ENCODE measurements around the genes MAGEA1, ABCD1 and OPN1MW2.

DNA sequence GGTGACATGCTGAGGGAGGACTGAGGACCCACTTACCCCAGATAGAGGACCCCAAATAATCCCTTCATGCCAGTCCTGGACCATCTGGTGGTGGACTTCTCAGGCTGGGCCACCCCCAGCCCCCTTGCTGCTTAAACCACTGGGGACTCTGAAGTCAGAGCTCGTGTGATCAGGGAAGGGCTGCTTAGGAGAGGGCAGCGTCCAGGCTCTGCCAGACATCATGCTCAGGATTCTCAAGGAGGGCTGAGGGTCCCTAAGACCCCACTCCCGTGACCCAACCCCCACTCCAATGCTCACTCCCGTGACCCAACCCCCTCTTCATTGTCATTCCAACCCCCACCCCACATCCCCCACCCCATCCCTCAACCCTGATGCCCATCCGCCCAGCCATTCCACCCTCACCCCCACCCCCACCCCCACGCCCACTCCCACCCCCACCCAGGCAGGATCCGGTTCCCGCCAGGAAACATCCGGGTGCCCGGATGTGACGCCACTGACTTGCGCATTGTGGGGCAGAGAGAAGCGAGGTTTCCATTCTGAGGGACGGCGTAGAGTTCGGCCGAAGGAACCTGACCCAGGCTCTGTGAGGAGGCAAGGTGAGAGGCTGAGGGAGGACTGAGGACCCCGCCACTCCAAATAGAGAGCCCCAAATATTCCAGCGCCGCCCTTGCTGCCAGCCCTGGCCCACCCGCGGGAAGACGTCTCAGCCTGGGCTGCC is at the start of gene MAGEA1:
Gene MAGEA1 (plus strand): TSS at position 515 of the 718 bp plus-strand sequence.
- PRO-cap = no peak

DNA sequence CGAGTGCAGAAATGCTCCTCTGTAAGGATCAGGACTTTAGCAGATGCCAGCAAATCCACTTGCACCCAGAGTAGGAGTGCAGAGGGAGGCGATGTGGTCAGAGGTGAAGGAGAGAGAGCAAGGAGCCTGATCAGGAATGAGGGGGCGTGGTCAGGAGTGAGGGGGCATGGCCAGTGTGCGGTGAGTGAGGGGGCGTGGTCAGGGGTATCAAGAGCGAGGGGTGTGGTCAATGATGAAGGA is 39.7 kb upstream of the PWWP4 start:
- PRO-cap = no peak

DNA sequence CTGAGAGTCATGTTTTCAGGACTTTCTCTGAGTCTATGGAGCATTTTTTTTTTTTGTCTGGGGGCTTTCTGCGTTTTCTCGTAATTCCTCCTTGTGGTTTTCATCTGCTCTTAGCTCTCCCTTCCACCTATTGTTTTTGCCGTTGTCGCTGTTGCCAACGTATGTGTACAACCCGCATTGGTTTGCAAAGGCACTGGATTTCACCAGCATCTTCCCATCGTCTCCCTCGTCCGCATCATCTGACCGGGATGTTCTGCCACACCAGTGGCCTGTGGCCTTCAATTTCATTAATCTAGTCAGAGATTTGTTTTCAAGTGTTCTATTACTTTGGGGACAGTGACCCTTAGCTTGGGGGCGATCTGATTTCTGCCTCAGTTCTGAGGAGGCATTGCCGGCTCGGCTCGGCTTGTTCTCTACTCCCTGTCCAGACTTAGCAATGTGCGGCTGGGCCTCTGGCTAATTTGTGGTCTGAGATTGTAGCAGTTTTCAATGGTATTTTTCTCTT is 14.6 kb downstream of the PNMA6E start:
- PRO-cap = no peak

- PRO-cap = no peak
Measured at GRCh38 chrX:153454668-153455150, 8.9 kb upstream of the TREX2 start.

DNA sequence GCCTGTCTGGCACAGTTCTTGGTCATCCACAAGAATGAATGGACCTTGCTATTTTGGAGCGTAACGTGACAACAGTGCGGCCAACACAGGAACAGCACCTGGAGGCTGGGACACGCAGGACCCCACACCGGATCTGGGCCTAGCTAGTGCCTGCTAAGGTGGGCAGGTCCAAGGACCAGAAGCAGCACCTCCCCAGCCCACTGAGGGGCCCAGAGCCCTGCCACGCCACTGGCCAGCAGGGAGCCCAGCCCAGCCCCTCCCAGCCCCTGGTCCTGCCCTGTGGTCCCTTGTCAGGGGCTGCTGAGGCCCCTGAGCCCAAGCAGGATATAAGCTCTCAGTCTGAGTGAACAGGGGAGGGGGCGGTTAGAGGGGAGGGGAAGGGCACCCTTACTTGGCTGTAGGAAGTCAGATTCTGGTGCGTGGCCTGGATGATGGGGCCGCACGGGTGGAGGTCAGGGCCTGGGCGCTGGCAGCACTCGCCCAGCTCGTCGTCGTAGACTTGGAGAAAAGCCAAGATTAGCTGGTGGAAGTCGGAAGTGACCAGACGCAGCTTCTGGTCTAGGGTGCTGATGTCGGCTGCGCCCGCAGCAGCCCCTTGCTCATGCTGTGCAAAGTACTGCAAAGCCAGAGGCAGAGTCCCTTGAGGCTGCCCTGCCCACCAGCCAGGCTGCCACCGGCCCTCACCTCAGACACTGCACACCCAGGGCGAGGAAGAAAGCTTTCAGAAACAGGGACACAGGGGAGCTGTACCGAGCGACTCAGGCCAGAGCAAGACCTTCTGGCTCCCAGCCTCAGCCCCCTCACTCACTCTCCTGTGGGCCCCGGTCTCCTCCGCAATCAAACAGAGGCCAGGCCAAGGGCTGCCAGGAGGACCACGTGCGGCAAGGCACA is 9.5 kb upstream of the TREX2 start:
- PRO-cap = no peak

- PRO-cap = no peak
Measured at GRCh38 chrX:153520937-153521579, 3.6 kb downstream of the ATP2B3 start.

DNA sequence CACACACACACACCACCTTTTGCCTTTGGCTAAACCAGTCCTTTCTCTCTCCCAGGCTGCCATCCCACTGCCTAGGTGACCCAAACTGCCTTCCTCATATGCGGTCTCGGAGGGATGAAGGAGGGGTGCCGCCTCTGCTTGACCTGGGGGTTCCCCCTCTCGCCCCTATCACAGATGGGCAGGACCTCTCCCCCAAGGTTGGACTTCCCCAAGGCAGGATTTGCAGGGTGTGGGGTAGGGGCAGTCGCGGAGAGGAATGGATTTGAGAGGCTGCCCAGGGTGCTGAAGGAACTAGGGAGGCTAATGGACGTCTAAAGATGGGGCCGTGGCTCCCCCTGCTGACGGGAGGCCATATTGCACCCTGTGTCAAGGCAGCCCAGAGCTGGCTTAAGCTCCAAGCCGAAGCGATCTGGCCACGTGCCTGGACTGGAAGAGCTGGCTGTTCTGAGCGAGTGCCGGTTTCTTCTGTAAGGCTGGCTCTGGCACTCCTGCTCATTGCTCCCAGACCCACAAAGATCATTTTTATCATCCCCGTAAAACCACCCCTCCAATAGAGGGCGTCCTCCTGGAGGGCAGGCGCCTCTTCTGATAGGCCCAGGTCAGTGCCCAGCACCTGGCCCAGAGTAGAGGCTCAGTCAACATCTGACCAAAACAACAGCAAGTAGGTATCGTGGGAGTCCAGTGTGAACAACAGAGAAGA is 5.7 kb downstream of the PNCK start:
- PRO-cap = no peak

GRCh38 chrX:153684835-153685713 is 2.7 kb upstream of the SLC6A8 start:
- PRO-cap = no peak

DNA sequence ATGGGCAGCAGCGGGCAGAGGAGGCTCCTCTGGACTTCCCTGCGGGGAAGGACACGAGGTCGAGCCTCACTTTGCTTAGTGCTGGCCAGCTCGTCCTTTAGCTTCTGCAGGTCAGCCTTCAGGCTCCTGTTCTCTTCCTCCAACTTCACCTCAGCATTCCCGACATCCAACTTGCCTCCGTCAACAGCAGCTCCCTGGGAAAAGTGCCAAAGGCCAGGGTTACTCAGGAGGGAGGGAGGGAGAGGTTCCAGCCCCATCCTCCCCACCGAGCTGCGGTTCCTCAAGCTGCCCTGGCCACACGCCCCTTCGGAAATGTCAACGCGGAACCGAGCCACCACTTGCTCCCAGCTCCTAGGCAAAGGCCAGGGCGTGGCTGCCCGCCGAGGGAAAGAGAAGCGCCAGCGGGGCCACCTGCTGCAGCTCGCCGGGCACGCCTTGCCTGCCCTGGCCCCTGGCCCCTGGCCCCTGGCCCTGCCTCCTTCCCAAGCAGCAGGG is 15.2 kb downstream of the SLC6A8 start:
- PRO-cap = no peak

- PRO-cap = no peak
Measured at GRCh38 chrX:153703704-153704496, 16.2 kb downstream of the SLC6A8 start.

- PRO-cap = no peak
Measured at GRCh38 chrX:153723170-153724001, 801 bp downstream of the BCAP31 start.

GRCh38 chrX:153724273-153725066 is at the start of gene ABCD1:
TSS of gene ABCD1 (plus strand) at chrX:153724856.
- PRO-cap = bidirectional peak, plus-strand start at chrX:153724524, minus-strand start at chrX:153724374; bidirectional peak, plus-strand start at chrX:153724856, minus-strand start at chrX:153724655

DNA sequence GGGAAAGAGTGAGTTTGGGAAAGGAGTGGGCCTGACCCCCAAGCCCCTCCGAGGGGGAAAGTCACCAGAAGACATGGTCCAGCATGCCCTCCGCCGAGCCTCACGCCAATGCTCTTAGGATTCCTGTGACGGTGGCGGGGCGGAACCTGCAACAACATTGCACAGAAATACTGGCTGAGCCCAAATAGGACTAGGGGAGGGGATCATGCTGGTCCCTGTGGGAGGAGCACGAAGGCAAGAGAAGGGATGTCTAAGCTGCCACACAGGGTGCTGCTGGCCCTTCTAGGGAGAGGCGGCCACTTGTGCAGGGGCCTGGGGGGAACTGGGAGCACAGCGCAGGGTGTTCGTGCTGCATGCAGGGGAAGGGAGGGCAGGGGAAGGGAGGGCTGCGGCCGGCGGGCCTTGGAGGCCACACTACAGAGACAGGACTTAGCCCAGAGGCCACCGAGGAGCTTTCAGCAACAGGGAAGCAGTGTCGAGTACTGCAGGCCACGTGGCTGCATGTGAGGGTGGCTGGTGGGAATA is 19.2 kb upstream of the PLXNB3 start:
- PRO-cap = unidirectional peak, minus-strand start at position 102 of the sequence

DNA sequence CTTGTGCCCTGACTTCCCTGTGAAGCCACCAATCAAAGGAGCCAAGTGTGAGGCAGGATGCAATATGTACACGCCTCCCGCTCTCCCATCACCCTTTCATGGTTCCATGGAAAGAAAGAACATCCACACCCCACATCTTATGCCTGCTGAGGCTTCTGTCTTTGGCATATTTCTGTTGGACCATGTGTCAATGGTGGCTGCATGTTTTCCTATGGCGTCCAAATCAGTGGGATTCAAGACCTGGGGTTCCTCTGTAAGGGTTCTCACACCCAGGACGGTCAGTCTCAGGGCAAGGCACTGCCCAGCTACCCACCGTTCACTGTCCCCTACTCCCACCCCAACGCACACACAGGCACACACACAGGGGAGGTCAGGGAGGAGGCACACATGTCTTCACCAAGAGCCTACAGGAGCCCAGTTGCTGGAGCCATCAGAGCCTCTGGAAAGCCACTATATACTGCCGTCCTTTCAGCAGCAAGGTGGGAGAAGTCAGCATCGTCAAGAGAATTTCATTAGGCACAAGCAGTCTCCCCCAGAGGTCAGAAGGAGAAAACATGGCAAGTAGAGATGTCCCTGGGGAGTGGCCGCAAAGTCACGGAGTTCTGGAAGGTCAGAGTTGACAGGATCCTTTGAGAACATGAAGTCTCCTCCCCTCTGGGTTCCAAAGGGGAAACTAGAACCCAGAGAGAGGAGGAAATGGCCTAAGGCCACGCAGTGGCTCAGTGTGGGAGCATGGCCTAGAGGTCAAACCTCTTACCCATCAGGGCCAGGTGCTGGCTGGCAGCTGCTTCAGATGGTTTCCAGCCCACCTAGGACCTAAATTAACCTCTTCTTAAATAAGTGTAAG is 1.1 kb downstream of the IDH3G start:
- PRO-cap = no peak

DNA sequence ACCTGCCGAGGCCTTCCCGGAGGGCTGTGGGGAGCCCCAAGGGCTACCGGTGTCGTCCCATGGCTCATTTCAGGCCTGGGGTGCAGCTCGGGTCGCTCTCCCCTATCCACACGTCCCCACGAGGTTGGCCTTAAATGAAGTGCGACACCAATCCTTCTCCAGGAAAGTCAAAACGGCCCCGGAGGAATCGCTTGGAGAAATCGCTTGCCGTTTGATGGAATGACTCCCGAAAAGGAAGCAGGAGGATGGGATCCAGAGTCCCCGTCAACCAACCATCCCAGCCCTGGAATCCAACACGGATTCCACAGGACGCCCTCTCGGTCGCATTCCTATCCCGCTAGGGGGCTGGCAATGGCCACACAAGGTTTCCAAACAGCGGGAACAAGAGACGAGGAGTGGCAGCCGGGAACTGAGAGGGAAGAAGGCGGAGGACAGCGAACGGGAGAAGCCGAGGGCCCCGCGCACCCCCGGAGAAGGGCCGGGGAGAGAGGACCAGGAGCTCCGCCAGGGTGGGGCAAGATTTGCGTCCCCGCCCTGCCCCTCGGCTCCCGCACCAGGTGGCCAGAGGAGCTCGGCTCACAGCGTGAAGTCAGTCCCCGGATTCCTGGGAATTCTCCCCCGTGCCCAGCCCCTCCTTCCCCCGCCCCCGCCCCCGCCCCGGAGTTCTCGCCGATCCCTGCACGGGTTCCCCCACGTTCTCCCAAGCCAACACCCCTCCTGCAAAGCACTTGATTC is 1.6 kb downstream of the PDZD4 start:
- PRO-cap = unidirectional peak, minus-strand start at position 606 of the sequence

DNA sequence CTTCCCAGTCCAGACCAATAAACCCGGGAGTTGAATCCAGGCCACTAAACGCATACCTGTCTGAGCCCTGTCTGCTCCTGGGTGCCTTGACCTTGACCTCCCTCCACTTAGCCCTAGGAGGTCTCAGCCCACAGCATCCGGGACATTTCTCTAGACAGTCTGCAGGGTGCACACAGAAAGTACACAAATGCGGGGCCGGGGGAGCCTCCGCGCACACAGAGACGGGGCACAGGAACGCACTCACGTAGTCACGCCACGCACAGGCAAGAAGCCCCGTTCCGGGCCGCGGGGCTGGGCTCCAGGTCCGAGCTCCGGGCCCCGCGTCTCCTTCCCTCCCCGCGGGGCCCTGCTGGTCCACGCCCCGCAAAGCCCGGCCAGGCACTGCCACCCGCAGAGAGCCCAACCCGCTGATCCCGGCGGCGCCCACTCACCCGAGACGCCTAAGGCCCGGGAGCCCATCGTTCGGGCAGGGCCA is 1.0 kb downstream of the PDZD4 start:
- PRO-cap = no peak

DNA sequence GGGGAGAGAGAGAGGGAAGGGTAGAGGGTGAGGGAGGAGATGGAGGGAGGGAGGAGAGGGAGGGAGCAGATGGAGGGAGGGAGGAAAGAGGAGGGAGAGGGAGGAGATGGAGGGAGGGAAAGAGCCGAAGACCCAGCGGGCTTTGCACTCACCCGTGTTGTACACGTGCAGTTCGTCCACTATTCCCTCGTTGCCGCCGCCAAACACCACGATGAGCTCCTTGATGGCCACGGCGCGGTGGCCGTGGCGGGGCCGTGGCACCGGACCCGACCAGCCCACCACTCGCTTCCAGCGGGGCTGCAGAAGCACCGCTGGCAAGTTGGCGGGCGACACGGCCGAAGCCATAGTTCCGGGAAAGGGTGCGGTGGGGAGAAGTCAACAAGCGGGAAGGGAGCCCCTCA is 1.1 kb downstream of the HCFC1 start:
- PRO-cap = unidirectional peak, plus-strand start at position 104 of the sequence

DNA sequence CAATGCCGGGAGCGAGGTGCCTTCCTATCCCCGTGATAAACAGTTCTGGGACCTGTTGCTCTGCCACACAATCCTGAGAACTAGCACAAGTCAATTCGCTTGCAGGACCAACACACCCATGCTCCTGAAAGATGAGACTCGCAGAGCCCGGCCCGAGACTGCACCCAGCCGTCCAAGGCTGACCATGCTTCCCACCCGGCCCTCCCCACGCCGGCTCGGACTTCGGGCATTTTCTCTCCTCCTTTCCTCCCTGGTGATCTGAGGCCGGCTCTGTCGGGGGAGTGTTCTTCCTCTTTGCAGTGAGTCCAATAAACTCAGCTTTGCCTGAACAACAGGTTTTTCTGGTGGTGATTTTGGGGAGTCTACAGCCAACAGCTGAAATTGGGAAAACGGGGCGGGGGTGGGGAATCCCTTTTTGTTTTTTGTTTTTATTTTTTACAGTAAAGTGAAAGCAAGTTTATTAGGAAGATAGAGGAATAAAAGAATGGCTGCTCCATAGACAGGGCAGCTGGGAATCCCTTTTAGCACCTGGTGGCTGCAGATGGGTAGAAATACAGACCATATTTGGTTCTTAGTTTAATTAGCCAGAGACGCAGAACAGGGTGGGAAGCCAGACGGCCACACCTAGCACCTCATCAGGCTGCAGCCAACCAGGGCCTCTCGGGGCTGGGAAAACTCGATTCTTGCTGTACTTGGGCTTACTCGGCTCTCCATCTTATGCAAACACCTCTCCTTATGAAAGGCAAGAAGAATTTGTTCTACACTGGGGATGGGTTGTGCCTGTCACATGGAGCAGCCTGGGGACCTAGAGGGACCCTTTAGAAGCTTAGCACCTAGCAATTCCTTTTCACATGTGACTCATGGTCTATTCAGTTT is 19.9 kb downstream of the IRAK1 start:
- PRO-cap = no peak

- PRO-cap = no peak
Measured at GRCh38 chrX:154040096-154040712, 20.5 kb upstream of the IRAK1 start.

GRCh38 chrX:154219382-154220055 is at the start of gene OPN1MW2:
TSS of gene OPN1MW2 (plus strand) at chrX:154219756.
- PRO-cap = no peak

All from anterior vena cava (tissue), 1 donor.